SK-N-DZ (cell line): ENCODE results near the genes NME6, CCDC51 and USP4.

RAMPAGE:
- cytosol, long total RNA = start-site peak on the minus strand at chr3:48301338-48301413, 59 and 287 reads in 2 replicates
- nucleus, long total RNA = no peak
Observed at GRCh38 chr3:48301248-48301829, at the start of gene NME6. TSS of gene NME6 (minus strand) at chr3:48301367.

DNA sequence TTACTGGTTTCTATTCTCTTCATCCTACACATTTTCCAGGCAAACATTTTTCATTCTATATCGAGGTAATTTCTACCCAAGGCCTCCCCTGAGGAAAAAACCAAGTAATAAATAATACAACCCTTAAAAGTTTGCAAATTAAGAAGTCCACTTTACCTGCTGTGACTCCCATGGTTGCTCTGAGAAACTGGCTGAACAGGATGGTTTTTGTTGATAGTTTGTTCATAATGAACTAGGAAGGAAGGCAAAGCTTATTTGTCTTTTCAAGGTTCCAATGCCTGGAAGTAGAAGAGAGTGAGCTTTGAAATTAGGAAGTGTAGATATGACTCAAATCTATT, 4.5 kb downstream of the SPINK8 start:
RAMPAGE:
- cytosol, long total RNA = no peak
- nucleus, long total RNA = no peak

RAMPAGE:
- cytosol, long total RNA = no peak
- nucleus, long total RNA = no peak
Observed at GRCh38 chr3:48430587-48430760, 588 bp upstream of the PLXNB1 start.

DNA sequence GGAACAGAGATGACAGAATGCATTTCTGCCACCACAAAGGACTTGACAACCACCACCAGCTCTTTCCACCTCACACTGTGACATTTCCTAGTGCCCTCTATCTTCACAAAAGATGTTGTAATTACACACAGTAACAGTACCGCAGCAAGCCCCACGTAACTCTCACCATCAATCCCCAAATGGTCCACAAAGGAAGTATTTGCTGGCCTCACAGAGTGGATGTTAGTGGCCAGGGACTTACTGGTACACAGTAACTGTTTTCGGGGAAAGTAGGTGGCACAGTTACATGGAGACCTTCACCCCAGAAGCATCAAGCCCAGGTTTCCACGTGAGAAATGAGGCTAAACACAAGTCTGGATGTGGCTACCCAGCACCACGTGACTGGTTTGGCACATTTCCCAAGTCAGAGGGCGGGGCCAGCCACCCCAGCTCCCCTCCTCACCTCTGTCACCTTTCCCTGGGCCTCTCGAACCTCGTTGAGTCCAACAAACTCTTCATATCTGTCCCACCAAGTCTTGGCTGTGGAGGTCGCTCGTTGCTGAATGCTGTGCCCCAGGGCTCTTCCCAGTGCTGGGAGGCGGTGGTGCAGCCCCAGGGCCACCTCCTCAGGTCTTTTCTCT, 4.6 kb upstream of the PLXNB1 start:
RAMPAGE:
- cytosol, long total RNA = no peak
- nucleus, long total RNA = no peak

RAMPAGE:
- cytosol, long total RNA = start-site peak on the minus strand at chr3:48440013-48440122, 378 and 273 reads in 2 replicates; start-site peak on the plus strand at chr3:48440254-48440307, 2,684 and 2,526 reads in 2 replicates
- nucleus, long total RNA = start-site peak on the minus strand at chr3:48440013-48440122, 42 and 16 reads in 2 replicates; start-site peak on the plus strand at chr3:48440254-48440312, 622 and 140 reads in 2 replicates
Observed at GRCh38 chr3:48439842-48440393, at the start of gene CCDC51. TSS of gene CCDC51 (minus strand) at chr3:48440119.

DNA sequence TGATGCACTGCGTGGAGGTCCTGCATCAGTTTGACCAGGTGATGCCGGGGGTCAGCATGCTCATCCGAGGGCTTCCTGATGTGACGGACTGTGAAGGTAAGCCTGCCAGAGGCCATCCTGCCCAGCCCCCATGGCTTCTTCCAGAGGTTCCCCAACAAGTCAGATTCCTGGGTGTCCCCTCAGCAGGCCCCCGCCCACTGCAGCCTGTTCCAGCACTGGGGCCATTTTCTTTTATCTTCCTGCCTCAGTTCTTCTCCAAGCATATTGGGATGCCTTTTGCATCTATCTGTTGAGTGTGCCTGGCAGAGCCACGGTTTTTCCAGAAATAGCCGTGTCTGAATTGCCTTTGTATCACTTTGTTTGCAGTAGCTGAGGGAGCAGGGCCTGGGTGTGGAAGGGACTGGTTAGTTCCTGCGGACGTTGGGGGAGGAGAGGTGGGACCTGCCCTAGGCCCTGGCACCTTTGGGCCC, 1.0 kb upstream of the TREX1 start:
RAMPAGE:
- cytosol, long total RNA = no peak
- nucleus, long total RNA = no peak

GRCh38 chr3:48504950-48505203, 903 bp upstream of the SHISA5 start:
RAMPAGE:
- cytosol, long total RNA = no peak
- nucleus, long total RNA = no peak

RAMPAGE:
- cytosol, long total RNA = no peak
- nucleus, long total RNA = no peak
Observed at GRCh38 chr3:48558129-48558532, 1.5 kb upstream of the PFKFB4 start.

DNA sequence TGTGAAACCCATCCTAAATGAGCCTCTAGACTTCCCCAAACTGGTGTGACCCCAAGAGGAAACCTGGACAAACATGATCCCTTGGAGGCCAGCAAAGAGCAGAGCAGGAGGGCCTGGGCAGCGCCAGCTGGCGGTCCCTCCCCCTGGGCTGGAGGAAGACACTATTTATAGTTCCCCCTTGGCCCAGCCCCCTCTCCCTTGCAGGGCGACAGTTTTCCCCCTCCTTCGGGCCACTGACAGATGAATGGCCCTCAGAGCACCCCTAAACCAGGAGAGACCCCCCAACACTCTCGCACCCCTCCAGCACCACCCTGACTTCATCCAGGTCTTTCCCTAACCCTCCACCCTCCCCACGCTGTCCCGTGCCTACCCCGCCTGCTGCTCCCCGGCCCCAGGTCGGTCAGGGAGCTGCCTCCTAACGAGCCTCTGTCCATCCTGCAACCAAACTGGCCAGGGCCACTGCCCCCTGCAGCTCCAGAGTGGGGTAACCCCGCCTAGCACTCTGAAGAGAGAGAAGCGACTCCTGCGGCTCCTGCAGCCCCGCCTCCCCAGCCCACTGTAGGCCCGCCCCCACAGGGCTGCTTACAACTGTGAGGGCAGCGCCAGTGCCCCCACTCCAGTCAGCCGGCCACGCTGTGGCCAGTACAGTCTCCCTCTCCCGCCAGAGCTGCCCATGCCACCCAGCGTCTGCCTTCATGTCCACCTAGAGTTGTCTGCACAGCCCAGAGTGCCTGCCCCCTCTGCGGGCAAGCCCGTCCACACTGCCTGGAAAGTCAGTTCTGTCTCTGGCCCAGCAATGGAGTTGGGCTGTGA, 2.7 kb downstream of the UCN2 start:
RAMPAGE:
- cytosol, long total RNA = no peak
- nucleus, long total RNA = no peak

GRCh38 chr3:48596950-48597699, 2.0 kb upstream of the COL7A1 start:
RAMPAGE:
- cytosol, long total RNA = no peak
- nucleus, long total RNA = no peak

GRCh38 chr3:48598617-48599631, 3.8 kb upstream of the COL7A1 start:
RAMPAGE:
- cytosol, long total RNA = no peak
- nucleus, long total RNA = no peak

DNA sequence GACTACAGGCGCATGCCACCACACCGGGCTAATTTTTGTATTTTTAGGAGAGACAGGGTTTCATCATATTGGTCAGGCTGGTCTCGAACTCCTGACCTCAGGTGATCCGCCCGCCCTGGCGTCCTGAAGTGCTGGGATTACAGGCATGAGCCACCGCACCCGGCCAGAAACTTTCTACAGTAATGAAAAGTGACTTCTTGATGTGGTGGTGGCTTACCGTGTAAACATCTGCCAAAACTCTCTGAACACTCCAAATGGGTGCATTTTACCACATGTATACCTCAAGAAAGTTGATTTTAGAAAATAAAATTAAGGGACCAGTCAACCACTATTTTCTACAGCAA, 6.2 kb upstream of the NCKIPSD start:
RAMPAGE:
- cytosol, long total RNA = no peak
- nucleus, long total RNA = no peak

DNA sequence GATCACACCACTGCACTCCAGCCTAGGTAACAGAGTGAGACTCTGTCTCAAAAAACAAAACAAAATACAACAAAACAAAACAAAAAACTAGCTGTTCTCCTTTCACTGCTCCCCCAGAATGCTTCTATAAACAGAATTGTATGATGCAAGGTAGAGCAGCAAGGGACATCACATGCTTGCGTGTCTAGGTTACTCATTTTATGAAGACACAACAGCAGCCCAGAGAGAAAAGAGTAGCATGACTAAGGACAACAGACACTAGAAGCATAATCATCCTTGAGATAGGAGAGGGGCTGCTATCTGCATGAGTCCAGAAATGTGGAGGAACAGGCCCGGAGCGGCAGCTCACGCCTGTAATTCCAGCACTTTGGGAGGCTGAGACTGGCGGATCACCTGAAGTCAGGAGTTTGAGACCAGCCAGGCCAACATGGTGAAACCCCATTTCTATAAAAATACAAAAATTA, 25.2 kb upstream of the IP6K2 start:
RAMPAGE:
- cytosol, long total RNA = no peak
- nucleus, long total RNA = no peak

RAMPAGE:
- cytosol, long total RNA = no peak
- nucleus, long total RNA = no peak
Observed at GRCh38 chr3:49013555-49014806, 4.4 kb downstream of the DALRD3 start.

DNA sequence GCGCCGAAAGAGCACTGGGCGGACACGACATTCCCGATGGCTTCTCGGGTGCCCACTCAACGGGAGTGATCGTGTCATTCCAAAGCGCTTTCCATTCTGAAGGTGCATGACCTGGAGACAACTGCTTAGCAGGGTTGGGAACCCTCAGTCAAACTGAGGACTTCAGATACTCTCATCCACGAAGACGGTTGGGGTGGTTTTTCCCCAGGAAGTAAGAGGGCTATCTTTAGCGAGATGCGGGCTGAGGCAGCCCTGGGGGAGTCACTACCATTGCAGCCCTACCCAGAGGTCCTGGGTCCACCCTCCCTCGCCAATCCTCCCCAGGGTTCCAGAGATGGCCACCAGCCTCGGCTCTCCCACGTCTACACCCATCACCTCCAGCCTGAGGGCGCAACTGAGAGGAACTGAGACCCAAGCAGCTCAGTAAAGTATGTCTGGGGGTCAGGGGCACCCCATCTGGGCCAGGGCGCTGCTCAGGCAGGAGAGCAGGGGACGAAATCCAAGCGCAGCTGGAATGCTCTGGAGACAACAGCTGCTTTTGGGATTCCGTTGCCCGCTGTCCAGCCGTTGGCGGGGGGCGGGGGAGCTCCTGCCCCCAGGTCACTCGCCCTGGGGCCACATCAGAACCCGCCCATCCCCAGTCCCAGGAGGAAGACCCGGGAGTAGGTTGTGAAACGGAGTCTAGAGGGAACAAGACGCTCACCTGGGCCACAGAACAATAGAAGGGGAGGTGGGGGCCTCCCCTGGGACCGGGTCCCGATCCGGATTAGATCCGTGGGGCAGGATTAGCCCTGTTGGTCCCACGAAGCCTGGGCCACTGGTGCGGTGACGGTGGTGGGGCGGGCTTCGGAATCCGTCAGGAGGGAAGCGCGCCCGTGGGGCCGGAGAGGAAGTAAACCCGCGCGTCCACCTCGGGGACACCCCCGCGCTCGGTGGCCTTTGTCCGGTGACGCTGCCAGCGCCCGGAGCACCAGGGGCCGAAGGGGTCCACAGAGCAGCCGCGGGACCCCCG, 1.5 kb upstream of the NDUFAF3 start:
RAMPAGE:
- cytosol, long total RNA = no peak
- nucleus, long total RNA = no peak

DNA sequence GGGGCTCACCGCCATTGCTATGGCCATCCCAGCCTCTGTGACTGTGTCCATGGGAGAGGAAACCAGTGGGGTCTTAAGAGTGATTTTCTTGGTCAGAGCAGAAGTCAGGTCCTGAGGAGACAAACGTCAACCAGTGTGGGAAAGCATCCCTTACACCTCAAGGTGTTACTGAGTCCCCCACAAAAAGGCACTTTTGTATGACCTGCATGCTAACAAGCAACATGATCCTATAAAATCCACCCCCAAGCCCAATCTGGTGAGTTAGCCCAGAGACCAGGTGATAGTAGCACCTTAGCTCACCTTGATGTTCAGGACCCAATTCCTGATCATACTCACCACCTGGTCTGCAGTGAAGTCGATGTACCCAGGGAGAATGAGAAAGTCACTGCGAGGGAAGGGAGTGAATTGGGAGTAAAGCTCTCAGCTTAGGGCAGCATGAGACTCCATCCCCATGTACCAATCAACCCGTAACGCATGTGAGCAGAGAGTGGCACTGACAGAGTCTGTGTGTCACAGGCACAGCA, 714 bp downstream of the IMPDH2 start:
RAMPAGE:
- cytosol, long total RNA = no peak
- nucleus, long total RNA = no peak

GRCh38 chr3:49198161-49198469, 1.2 kb upstream of the IHO1 start:
RAMPAGE:
- cytosol, long total RNA = no peak
- nucleus, long total RNA = no peak

RAMPAGE:
- cytosol, long total RNA = start-site peak on the minus strand at chr3:49340033-49340054, 454 and 251 reads in 2 replicates
- nucleus, long total RNA = start-site peak on the minus strand at chr3:49340033-49340054, 646 and 180 reads in 2 replicates
Observed at GRCh38 chr3:49339840-49340581, at the start of gene USP4. TSS of gene USP4 (minus strand) at chr3:49340053.

DNA sequence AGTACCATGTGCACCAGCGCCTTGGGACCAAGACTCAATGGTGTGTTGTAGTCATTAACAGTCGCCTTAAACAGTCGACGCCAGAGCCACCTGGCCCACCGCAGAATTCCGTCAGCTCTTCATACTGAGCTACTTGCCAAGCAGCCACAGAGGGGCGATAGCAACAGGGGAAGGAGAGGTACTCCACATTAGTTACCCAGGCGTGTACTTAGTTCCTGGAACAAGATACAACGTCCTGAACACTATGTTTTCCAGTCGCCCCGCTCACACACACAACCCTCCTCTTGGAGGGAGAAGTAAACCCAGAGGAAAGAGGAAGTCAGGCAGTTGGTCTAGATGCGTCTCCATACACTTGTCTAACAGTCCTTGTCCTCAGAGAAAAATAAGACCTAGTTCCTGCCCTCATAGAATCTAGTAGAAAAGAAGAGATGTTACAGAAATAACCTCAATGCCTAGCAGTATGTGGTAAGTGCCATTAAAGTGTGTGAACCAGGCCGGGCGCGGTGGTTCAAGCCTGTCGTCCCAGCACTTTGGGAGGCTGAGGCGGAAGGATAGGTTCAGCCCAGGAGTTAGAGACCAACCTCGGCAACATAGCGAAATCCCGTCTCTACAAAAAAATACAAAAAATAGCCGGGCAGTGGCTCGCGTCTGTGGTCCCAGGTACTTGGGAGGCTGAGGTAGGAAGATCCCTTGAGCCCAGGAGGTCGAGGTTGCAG, 887 bp upstream of the USP4 start:
RAMPAGE:
- cytosol, long total RNA = no peak
- nucleus, long total RNA = no peak

DNA sequence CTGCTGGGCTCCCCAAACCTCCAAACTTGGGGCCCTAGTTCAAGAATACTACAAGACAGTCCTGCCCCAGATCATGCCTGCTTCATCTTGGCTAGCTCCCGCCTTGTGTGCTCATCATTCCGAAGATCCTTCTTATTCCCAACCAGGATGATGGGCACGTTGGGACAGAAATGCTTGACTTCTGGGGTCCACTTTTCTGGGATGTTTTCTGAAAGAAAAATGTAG, 4.2 kb upstream of the GPX1 start:
RAMPAGE:
- cytosol, long total RNA = no peak
- nucleus, long total RNA = no peak